LUHMES (cell line): ENCODE measurements around a stretch of chr9.

- PRO-cap, result no peak
Observed at GRCh38 chr9:92405755-92406469, 1.5 kb upstream of the OGN start.

GRCh38 chr9:92607780-92608340, 62.1 kb downstream of the IPPK start:
- PRO-cap, result no peak

DNA sequence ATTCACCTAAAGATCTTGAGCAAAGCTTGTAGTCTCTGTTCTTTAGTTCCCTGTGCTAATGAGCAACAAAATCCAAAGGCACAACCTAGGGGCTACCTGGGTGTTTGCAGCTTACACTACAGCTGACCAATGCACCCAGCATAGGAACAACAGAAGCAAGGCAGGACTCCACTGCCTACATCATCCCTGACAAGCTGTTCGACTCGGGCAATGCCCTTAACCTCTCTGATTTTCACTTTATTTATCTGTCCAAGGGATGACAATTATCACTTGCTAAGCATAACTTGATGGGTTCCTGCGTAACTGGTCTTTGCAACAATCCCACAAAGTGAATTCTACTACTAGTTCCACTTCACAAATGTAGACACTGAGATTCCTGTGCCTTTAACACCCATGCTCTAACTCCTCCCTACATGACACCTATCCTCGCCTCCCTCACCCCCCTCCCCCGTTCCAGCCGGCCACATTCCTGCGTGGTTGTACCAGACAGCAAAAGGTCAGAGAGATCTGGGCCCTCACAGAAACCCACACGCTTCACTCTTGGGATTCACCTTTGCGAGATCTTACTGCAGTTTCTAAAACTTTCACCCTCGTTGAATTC, 1.1 kb downstream of the IPPK start:
- PRO-cap, result unidirectional peak, plus-strand start at position 463 of the sequence

DNA sequence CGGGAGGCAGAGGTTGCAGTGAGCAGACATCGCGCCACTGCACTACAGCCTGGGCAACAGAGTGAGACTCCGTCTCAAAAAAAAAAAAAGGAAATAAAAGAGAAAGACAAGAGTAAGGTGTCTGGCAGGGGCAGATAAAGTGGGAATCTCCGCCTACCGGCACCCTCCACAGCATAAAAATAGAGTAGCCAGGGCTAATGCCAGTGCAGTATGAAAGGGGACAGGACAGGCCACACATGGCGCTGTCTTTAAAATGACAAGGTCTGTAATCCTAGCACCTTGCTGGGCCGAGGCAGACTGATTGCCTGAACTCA, 7.9 kb downstream of the BICD2 start:
- PRO-cap, result no peak

GRCh38 chr9:92781895-92782413, 17.3 kb upstream of the BICD2 start:
- PRO-cap, result no peak

DNA sequence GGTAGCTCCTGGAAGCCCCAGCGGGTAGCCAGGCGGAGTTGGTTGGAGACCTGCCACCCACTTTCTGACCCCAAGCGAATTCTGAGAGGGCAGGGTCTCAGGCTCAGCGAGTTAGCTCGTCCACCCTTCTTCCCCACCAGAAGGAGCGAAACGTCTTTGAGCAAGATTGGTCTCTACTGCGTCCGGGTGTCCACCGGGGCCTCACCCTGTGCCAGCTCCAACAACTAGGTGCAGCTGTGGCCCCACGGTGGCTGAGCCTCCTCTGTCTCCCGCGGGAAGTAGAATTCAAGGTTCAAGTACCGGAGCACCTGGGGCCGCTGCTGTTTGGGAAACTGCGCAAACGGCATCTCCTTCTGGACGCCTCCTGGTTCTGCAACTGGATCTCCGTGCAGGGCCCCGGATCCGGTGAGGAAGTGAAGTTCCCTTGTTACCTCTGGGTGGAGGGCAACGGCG, 34.3 kb upstream of the FGD3 start:
- PRO-cap, result no peak

DNA sequence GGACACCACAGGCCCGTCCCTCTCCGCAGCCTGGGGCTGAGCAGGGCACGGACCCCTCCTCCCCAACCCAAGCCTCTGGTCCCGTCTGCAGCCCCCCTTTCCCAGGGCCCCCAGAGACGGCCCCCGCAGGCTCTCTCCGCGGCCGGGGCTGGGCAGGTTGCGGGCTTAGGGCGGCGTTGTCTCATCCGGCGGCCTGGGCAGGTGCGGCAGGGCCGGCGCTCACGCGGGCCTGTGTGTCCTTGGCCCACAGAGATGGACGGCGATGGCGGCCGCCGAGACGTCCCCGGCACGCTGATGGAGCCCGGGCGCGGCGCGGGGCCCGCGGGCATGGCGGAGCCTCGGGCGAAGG, 713 bp downstream of the WNK2 start:
- PRO-cap, result no peak

GRCh38 chr9:93186897-93187450, 3.0 kb downstream of the WNK2 start:
- PRO-cap, result no peak

- PRO-cap, result no peak
Observed at GRCh38 chr9:93267503-93268290, 83.8 kb downstream of the WNK2 start.

GRCh38 chr9:93500555-93501632, 47.5 kb upstream of the FAM120AOS start:
- PRO-cap, result no peak

DNA sequence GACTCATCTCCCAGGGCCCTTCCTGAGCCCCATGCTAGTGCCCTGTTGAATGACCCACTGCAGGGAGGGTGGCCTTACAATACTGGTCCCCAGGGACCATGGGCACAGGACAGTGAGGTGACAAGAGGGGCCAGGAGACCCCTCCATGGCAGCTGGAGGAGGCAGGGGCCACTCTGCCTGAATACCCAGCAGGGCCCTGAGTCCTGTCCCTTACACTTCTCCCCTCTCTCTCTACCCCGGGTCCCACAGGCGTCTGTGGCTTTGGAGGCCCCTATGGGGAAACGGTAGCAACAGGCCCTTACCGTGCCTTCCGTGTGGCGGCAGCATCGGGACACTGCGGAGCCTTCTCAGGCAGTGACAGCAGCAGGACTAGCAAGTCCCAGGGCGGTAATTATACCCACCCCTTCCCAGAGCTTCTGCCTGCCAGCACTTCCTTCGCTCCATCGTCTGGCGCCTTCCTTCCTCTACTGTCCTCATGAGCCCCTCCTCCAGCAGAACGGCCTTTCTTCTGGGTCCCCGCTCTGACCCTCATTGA, 18.0 kb upstream of the PHF2 start:
- PRO-cap, result no peak

GRCh38 chr9:93565185-93566257, 10.9 kb upstream of the PHF2 start:
- PRO-cap, result no peak

DNA sequence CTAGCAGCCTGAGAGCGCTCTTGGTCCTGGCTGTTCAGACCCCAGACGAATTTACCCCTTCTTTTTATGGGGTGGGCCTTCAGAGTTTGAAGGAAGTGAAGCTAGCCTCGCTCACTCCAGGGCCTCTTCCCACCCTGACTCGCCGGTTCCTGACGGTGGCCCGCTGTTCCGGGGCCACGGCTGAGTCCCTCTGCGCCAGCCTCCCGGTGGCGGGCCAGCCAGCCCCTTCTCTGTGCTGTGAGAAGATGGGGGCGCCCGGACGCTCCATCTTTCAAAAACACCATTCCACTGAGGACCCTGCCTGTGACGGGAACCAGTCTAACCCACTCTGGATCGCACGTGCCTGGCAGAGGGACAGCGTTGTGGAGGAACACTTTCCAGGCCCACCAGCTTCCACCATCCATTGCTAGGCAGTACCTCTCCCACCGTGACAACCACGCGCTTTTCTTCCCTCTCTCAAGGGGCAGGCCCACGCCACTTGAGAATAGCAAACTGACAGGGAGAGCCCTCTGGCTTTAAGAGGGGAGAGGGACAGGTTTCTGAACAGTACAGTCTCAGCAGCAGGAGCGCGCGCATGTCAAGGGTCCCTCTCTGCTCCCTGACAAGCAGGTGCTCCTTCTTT, 9.4 kb upstream of the PHF2 start:
- PRO-cap, result no peak

DNA sequence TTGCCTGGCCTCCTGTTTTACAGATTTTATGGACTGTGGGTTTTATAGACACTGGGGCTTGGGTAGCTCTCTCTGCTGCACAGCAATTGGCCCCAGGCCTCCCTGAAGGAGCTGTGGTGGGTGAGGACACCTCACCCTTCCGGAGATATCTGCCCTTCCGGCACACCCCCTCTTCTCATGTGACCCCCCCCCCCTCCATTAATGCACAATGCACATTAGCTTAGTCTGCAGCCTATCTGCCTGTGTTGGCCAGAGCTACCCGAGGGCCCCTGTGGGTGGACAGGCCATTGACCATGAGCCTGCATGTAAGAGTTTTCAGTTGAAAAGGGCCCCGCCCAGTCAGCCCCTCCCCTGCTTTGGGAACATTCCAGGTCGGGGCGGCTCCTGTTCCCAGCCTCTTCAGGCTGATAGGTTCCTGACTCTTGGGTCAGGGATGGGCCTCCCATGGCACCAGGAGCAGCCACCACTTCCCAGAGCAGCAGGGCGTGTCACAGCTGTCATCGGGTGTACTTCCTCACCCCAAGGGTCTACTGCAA, 17.7 kb downstream of the PHF2 start:
- PRO-cap, result no peak

DNA sequence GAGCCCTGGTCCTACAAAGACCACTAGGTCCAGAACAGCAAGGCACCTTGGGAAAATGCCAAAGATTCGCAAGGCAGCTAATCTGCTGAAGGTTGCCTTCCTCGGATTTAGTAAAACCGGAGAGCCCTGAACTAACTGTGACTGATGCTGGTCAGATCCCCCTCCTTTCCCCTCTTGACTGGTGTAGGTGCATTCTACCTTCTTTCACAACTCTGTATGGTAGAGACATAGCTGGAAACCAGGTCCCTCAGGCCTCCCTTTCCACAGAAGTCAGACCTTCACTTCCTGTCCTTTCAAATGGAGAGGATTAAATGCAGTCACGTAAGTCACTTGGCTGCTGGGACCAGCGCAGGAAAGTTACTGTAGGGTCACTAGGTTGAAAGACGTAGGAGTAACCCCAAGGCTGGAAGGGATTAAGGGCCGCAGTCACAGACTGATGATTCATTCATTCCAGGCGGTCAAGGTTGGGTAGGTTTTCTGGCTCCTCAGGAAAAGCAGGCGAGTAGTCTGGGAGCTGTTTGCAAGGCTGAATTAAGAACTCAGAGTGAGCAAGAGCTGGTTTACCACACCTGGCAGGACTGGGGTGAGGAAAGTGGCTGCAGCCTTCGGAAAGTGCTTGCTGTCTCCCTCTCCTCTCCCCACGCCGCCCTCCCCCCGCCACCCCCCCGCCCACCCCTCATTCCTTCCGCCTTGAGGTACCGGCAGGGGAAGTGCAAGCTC, 5.2 kb downstream of the BARX1 start:
- PRO-cap, result no peak

DNA sequence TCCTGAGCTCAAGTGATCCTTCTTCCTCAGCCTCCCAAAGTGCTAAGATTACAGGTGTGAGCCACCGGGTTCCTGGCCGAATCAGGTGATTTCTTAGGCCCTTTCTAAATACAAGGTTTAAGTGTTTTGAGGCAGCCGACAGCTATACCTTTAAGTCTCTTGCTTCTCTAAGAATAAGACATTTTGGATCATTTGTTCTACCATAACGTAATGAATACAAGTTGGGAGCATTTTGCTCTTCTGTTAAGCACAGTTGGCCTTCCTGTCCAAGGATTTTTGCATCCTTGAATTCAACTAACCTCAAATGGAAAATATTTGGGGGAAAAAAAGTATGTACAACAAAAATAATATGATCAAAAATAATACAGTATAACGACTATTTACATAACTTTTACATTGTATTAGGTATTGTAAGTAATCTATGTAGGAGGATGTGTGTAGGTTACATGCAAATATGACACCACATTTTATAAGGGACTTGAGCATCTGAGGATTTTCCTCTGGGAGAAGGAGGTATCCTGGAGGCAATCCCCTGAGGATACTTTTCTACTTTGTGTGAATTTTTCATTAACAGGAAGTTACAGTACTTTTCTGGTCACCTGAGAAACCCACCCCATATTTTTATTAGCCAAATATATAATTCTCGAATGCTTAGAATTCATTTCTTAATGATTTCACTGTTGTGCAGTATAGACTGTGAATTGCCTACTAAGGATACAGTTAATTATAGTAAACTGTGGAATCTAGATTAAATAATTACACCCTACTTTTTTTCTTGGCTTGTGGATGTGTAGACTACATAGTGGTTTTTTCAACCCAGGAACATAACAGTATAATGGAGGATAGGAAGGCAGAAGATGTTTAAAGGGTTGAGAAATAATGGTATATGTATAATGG, 85.2 kb downstream of the PTPDC1 start:
- PRO-cap, result no peak

GRCh38 chr9:94332276-94332717, 3.9 kb upstream of the NUTM2F start:
- PRO-cap, result no peak

GRCh38 chr9:94455757-94456492, 81.6 kb downstream of the MFSD14B start:
- PRO-cap, result no peak

- PRO-cap, result no peak
Observed at GRCh38 chr9:94540191-94540940, 53.3 kb downstream of the FBP2 start.

- PRO-cap, result no peak
Observed at GRCh38 chr9:94663185-94663543, 23.8 kb upstream of the FBP1 start.